Endothelial cell (in vitro differentiated cells): ENCODE measurements around a stretch of chr4.

GRCh38 chr4:39733694-39734335 lies 35.9 kb downstream of the UBE2K start:
- PRO-cap = no peak

GRCh38 chr4:39863180-39863990 lies 114.3 kb downstream of the PDS5A start:
- PRO-cap = no peak

DNA sequence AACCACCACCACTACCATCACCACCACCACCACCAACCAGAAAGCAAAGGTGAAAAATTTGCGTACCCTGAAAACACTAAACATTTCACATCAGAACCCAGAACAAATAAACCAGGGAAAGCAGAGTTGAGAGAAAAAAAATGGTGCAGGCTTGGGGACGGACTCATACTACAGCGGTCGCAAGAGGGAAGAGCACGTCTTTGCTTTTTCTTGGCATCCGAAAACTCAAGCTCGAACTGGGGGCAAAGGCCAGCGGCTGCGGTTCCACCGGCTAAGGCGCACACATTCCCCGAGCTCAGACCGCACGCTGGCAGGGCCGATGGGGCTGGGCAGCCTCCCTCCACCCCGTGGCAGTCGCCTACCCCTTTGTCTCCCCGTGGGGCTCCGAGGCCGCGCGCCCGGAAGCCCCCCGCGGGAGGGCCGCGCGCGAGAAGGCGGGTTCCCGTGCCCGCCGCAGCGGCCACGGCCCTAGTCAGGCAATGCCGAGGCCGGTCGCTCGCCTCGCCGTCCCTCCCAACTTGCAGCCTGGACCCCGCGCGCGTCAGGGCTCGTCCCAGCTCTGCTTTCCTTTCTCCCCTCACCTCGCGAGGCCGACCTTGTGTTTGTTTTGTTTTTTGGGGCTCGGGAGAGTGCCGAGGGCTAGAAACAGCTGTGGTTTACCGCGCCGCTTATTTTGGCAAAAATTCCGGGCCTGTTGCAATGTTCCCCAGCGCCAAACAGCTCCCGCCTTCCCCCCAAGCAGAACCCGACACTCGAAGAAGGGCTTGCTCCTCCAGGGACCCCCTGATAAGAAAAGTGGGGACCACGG lies 739 bp upstream of the N4BP2 start:
- PRO-cap = bidirectional peak, plus-strand start at position 166 of the sequence, minus-strand start at position 368 of the sequence

DNA sequence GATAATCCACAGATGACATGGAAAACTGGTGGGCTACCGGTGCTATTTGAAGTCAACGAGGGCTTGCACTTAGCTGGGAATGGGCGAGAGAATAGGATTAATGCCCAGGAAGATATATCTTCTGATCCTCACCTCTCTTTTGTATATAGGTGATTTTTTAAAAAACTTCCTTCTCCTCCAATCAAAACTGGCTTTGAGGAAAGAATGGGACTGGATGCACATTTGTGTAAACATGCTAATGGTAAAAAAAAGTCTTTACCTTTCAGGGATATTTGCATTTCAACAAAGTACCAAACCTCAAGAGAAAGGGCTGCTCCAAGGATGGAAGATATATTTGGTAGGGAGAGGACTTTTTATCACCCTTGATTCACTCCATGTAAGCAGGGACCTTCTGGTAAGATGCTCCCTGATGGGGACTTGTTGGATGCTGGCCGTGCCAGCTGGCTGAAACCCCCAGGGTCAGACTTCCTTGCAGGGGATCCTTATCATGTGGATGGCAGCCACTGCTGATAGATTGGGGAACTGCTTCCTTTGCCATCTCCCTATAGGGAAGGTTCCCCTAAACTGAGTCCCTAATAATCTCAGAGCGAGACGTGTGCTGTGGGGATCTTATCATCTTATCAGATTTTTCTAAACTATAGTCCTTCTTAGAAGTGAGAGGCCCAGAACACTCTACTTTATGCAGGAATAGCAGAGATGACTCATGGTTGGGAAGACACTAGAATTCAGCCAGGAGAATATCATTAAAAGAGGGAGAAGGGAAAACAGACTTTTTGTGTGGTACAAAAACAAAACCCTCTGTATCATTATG lies 15.8 kb downstream of the RHOH start:
- PRO-cap = no peak

DNA sequence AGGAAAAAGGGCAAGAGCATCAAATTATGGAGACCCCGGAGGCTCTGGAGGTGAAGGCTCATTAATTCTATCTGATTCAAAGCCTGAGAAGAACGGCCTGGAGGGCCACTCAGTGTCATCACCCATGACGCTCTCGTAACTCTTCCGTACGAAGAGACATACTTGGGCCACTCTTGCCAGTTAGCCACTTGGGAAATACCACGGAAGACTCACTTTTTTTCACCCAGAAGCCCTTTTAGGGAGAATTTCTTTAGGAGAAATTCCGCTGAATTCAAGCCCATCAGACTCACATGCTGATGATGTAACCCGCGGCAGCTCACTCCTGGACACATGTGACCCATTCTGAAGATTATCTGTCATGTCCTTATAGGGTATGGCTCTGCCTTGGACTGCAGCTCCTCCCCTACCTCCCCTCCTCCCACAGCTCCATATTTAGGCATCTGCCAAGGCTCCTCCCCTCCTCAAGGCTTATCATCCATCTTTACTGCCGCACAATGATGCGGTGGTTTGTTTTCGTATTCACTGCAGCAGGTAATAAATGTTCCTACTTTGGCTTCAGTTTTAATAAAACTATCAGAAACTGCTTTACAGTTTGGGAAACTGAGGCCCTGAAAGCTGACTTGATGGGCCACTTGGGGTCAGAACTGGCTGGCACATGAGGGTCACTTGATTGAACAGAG lies 41.9 kb downstream of the RHOH start:
- PRO-cap = no peak

GRCh38 chr4:40254929-40255556 lies 58.2 kb downstream of the RHOH start:
- PRO-cap = no peak

DNA sequence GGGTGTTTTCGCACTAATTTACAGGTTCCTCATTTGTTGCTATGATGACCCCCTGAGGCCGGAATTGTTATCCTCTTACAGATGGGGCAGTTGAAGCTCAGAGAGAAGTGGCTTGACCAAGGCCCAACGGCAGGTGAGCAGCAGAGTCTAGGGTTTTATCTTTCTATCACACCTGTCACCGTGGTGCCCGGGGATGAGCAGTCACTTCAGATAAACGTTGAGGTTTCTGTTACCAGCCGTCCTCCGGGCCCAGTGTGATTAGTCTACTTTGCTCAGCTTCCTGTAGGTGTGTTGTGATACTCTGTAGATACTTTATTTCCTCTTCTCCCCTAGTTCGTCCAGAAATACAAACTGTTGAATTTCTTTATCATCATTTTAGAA lies 26.9 kb upstream of the CHRNA9 start:
- PRO-cap = no peak

DNA sequence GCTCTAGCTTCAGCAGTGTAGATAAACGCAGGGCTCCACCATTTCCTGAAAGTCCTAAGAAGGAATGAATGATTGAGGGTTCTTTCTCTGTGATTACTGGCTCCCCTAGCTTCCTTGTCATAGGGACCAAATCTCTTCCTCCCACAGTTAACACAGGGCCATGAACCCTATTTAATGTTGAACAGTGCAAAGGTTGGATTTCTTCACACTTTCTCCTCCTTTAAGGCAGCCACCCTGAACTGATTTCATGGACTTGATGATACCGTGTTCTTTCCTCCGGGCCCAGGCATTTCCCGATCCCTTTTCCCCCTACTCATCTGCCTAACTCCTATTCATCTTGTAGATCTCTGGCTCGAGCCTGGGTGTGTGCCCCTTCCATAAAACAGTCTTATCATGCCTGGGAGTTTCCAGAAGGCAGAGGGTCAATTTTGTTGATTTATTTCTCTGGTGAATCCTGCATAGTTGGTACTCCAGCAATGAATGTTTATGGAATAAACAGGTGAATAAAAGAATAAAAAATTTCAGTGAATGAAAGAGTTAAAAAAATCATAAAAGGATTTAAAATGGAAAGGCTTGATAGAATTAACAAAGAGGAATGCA lies 84.5 kb downstream of the CHRNA9 start:
- PRO-cap = no peak

DNA sequence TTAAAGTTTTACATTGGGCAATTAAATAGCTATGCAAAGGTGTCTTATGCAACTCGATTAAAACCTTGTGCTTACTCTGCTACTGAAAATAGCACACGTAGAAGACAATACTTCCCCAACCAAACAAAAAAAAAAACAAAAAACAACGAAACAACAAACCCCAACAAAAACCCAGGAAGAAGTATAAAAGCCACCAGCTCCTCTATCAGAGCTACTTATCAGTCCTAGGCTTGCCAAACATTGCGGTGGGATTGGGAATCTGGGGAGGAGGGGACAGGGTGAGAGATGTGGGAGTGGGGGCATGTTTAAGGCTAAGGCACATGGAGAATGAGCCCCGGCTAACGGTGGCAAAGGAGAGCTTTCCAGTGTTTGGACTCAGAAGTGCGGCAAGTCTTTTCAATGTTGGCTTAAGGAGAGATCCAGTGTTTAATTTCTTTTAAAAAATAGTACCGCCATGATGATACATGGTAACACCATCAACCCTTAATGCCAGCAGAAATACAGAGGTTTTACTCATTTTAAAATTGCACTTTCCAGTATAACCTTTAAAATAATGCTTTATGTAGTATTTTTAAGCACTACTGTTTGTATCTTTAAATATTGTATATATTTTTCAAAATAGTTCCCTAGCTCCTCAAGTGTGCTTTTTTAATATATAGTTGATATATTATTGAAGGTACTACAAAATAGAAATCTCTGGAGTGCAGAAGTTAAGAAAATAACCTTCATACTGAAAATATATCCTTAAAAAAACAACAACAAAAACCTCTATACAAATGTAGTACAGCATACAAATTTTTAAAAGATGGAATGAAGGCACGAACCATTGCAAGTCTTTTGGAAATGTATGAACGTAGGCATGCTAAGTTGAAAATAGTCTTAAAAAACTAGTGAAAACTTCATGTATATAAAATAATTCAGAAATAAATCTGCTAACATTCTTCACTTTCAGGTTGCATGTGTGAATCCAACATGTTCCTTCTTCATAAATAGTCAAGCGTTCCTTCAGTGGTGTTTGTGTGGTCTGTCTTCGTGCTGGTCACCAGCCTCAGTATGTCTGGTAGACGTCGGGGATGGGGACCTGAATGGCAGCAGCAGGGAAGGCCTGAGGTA lies 90.1 kb downstream of the CHRNA9 start:
- PRO-cap = no peak

DNA sequence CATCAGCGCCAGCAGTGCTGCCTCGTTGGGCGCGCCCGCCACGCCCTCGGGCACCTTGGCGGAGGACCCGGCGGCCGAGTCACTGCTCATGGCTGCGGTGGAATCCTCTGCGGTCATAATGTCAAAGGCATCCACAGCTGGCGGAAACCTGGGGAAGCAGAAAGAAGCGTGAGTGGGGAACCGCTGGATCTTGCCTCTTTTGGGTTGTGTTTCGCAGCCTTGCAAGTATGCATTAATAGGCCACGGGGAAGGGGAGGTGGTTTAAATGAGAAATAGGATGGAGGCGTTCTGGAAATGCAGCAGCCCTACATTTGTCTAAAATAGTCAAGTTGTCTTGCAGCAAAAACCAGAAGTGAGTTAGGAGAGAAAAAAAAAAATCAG lies 103.6 kb downstream of the CHRNA9 start:
- PRO-cap = no peak

- PRO-cap = no peak
These were observed 139.4 kb downstream of the CHRNA9 start for GRCh38 chr4:40474593-40474843.

DNA sequence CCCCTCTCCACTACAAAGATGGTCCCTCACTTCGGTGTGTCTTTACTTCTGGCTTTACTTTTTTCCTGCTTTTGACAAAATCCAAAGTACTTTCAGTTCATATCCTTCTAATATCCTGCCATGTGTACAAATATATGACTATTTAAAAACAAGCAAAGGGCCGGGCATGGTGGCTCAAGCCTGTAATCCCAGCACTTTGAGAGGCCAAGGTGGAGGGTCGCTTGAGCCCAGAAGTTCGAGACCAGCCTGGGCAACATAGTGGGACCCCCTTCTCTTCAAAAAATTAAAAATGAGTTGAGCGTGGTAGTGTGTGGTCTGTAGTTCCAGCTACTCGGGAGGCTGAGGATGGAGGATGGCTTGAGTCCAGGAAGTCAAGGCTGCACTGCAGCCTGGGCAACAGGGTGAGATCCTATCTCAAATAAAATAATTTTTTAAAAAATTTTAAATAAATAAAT lies 132.5 kb downstream of the RBM47 start:
- PRO-cap = no peak

DNA sequence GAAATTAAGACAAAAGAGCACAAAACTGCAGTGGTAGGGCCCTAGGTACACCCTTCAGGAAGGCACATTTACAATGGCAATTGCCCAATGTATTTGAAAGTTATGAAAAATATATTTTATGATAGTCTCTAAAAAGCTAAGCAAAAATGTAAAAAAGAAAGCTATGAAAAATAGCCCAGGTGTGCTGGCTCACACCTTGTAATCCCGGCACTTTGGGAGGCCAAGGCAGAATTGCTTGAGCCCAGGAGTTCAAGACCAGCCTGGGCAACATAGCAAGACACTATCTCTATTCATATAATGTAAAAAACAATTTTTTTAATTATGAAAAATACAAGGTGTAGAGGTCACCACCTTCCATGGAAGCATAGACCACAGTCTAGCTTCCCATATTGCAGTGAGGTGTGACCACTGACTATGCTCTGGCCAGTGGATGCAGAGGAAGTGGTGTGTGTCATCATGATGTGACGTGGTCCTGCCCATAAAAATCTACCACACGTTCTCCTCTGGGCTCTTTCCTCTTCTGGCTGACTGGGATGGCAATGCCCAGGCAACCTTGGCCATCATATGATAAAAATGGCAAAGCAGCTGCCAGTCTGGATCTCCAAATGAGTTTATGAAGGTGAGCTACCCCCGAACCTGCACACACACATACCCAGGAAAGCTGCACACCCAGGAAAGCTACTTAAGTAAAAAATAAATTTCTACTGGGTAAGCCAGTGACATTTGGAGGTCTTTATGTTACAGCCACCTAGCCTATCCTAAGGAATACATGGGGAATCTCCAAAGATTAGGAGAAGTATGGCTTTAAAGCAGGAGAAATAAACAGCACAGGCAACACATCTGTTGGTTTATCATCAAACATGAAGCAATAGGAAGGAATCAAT lies 65.7 kb downstream of the RBM47 start:
- PRO-cap = no peak

DNA sequence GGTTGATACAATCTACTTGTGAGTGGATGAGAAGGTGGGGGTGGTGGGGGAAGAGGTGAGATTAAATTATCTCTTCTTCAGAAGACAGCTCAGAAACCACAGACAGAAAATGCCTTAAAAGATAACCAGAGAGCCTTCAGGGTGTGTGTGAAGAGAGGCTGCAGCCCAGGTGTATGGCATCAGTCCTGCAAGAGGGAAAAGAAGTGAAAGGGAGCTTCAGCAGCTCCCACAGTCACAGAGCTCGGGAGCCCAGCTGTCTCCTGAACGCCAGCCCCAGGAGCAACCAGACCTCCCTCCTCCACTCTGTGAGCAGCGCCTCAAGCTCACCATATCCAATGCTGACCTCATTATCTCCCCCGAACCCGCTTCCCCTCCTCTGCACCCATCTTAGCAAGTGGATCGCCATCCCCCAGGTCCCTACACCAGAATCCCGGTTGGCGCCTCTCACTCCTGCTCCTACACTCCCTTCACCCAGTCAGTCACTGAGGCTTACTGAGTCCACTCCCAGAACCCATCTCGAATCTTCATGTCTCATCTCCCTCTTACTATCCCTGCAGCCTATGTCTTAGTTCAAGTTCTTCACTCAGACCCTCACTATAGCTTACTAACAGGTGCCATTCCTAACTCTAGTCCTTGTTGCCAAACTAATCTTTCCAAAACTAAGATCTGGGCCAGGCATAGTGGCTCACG lies 47.9 kb downstream of the RBM47 start:
- PRO-cap = no peak

DNA sequence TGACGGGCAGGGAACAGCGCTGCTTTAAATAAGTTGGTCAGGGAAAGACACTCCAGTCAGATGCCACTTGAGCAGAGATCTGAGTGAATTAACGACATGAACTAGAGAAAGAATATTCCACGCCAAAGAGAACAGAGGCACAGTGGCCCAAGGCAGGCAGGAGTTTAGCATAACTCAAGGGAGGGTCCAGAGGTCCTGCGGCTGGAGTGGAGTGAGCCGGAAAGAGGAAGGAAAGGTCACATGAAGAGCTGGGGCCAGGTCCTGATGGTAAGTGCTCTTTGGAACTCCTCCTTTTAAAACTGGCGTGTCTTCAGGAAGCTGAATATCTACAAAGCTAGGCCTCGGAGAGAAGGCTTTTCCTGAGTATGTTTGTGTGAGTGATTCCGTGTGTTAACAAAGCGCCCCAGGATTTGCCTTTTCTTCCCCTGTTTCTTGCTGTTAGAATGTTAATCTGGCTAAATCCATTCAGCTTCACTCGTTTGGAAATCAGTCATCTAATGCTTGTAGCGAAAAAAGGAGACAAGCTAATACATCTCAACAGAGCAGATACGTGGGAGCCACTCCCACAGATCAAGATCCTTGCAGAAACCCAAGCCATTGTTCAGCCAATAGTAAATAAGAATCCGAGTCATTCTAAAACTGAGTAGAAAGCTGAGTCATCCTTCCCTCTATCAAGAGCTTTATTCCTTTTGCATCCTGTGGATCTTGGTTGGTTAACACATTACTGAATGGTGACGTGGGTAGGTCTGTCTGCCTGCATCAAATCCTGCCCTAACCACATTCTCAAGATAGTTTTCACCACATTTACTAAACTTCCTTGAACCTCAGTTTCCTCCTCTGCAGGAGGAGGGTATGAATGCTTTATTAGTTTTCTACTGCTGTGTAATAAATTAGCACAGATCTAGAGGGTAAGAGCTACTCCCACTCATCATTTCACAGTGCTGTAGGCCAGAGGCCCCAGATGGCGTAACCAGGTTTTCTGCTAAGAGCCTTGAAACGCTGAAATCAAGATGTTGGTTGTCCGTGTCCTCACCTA lies 43.1 kb upstream of the RBM47 start:
- PRO-cap = no peak

DNA sequence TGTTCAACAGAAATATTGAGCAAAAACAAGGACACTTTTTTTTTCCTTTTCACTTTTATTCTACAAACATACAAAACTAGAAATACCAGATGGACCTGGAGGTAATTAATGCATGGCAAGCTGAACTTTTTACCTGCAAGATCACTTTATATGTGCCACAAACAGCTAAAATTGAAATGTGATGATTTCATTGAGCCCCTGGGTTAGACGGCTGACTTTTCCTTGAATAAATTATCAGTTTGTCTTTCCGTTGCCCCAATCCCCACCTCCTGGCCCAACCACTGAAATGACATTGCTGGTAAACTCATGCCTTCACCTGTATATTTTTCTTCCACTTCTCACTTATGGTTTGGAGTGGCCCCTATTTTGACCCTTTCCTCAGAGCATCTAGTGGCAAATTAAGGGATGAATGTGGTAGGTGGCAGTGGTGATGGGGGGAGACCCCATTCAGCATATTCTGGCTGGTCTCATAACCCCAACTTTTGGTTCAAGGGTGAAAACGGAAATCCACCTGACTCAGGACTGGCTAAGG lies 47.2 kb upstream of the NSUN7 start:
- PRO-cap = no peak

DNA sequence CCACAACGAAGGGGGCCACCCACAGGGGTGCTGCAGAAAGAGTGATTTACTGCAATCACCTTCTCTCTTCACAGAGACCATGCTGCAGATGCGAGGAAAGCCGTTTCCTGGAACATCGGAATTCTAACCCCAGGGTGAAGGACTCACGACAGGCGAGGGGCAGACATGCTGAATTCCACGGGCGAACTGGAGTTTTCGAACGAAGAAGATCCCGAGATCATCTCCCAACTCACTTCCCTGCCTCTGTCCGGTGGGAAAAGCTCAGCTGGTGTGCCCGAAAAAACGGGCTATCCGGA lies 722 bp downstream of the NSUN7 start:
- PRO-cap = bidirectional peak, plus-strand start at position 132 of the sequence, minus-strand start outside the sequence; bidirectional peak, plus-strand start at position 232 of the sequence, minus-strand start at position 188 of the sequence

DNA sequence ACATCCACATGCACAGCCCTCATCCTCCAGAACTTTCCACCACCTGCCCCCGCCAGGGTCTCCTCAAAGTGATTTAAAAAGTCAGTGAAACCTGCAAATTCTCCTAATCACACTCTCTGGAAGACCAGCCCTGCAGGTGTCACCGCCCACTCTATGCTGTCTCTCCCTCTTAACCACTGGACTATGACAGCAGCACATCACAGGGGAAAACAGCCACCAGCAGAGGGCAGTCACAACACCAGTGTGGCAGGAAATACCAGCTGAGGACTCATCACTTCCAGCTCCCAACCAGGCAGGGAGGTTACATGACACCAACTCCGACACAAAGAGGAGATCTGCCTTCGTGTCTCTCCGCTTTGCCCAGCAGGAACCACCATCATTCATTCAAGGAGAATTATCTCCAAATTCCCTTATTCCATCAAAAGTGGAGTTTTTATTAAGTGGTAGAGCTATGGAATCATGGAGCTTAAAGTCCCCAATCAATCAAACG lies 91.2 kb downstream of the NSUN7 start:
- PRO-cap = unidirectional peak, plus-strand start at position 274 of the sequence

DNA sequence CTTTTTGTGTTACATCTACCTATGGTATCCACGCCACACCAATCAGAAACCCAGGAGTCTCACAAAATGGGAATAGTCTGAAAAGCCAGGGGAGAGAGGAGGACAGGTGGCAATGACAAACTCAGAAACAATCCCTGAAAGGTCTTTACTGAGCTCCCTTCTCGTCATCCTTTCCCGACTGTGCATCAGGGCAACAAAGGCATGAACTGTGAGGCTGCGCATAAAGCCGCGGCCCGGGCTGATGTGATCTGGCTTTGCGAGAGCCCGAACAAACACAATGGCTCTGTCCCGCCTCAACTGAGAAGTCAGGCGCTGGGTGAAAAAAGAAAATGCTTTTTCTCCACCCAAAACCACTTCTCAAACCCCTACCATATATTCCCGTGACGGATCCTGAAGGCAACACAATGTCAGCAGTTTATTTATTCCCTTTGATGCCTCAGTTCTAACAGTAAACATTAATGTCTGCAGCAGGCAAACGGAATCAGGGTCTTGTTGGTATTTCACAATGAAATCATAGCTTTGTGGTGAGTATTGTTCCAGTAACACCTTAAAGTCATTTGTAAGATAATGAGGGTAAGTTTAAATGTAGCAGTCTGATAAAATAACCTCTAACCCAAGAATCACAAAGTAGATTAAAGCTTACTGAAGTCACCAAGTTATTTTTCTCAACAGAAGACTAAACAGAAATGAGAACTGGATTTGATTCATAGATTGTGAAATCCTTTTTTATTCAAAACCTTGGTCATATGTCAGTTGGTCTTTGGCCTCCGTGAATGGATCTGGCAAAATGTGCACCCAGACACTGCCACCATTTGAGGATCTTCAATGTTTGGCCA lies 67.5 kb downstream of the APBB2 start:
- PRO-cap = no peak

GRCh38 chr4:41195106-41195775 lies 19.1 kb downstream of the APBB2 start:
- PRO-cap = no peak